ENCODE data around the genes ZNF329 and ZNF274.

- RRBS = no CpG with 5 or more reads among the region's 5 CpGs
Observed at GRCh38 chr19:57870919-57871645, 17.8 kb downstream of the ZNF814 start.

DNA sequence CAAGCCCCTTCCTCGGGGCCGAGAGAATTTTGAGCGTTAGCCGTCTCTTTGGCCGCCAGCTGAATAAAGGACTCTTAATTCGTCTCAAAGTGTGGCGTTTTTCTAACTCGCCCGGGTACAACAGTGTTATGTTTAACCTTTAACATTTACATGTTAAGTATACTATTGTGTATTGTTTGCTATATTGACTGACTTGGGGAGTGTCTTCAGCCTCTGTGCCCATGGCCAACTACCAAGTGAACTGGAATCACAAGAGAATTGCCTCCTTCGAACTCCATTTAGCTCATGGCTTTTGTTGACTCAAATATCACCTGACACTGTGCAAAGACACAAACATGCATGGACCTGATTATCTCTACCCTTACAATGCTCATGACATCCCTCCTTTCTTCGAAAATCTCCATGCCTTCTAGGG, 800 bp downstream of the ZNF814 start:
- RRBS = no CpG with 5 or more reads among the region's 11 CpGs

- RRBS = no CpG with 5 or more reads among the region's 13 CpGs
Observed at GRCh38 chr19:58060452-58060862, 1.4 kb downstream of the ZNF135 start.

DNA sequence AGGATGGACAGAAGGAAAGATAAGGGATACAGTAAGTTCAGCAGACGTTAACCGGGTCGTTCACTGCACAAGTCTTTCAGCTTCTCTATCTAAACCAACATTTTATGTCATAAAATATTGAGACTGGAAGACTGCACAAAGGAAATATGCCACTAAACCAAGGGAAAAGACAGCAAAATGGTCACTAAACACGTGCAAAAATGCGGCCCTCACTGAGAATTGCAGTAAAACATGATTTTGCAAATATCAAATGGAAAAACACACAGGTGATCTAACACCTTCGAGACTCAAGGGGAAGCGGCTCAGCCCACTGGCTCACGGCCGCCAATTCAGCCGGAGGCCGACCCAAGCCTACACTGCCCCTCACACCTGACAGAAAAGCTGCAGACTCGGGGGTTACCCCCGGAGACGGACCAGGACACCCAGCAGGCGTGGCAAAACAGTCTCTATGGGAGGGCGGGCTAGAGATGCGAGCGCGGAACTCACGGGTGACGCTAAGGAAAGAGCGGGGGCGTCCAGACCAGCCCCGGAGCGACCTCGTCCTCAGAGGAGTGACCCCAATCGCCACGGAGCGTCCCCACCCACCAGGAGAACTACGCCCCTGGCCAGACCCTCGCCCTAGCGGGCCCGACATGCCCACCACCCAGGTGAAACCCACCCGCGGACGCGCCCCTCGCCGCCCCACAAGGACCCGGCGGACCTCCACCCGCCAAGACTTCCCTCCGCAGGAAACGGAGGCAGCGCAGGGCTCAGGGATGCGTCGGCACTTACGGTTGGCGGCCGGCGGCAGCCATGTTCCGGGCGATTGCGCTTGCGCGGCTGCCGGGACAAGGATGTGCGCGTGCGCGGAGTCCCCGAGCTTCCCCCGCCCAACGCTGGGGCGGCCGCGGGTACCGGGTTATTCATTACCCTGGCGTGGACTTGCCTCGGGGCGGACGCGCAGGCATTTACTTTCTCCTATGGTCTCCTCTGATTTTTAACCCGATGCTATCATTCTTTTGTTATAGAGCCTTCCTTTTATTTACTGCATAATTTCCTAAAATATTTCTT, at the start of gene ZNF329:
TSS of gene ZNF329 (minus strand) at position 809 of the 1,050 bp plus-strand sequence.
- RRBS = 2% methylated on average over 25 of the region's 74 CpGs

GRCh38 chr19:58181959-58182373, 895 bp upstream of the ZNF274 start:
- RRBS = no CpG with 5 or more reads among the region's 3 CpGs

- RRBS = 0% methylated on average over 1 of the region's 77 CpGs
Observed at GRCh38 chr19:58182505-58183549, at the start of gene ZNF274. Gene ZNF274, plus strand, starts transcription at chr19:58183061.

GRCh38 chr19:58186352-58186844, 3.5 kb downstream of the ZNF274 start:
- RRBS = no CpG with 5 or more reads among the region's 3 CpGs

DNA sequence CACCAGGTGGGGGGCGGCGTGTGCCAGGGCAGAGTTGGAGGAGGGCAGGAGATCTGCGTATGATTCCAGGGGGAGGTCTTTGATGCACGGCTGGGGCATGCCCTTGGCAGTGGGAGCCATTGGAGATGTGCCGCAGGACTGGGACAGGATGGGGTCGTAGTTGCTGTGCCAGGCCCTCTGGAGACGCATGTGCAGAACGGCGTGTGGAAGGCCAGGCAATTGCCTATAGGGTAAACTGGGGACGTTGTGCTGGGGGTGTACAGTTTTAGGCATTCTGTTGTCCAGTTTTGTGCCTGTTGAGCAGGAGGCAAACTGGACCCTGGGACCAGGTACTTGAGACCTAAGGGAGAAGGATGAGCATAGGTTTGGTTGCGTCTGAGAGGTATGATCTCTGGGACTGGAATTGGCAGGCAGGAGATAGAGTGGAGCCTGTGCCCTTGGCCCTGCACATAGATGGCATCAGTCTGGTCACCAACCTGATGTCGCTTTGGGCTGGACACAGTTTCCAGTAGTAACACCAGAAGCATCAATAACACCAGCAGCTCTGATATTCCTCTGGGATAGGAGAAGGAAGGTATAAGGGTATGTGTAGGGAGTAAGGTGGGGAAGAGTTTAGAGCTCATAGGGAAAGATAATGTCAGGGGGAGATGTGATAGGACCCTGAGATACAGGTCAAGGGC, 892 bp downstream of the ZNF584 start:
- RRBS = no CpG with 5 or more reads among the region's 12 CpGs

GRCh38 chr19:58497640-58498206, 14.1 kb downstream of the SLC27A5 start:
- RRBS = no CpG with 5 or more reads among the region's 9 CpGs

DNA sequence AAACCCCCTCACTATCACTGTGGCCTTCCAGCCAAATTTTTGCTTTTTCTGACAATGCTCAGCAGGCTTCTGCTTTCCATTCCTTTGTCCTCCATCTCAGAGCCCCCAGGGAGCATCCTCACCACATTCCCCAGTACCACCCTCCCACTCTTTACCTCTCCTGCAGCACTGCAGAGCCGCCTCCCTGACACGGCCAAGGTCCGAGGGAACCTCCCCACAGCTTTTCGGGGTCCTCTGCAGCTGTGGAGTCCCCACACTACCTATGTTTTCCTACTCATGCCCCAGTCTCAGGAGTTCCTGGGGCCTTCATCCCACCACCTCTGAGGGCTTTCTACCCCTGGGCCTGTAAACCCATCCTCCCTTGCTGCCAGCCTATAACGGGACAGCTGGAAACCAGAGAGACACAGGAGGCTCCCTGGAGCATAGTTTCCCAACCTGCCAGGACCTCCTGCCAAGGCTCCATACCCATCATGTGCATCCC, 3.9 kb upstream of the SLC27A5 start:
- RRBS = no CpG with 5 or more reads among the region's 5 CpGs

- RRBS = no CpG with 5 or more reads among the region's 22 CpGs
Observed at GRCh38 chr19:58549925-58550975, 4.7 kb downstream of the CHMP2A start.

- RRBS = no CpG with 5 or more reads among the region's 1 CpG
Observed at GRCh38 chr19:58550976-58551469, 3.9 kb downstream of the CHMP2A start.

DNA sequence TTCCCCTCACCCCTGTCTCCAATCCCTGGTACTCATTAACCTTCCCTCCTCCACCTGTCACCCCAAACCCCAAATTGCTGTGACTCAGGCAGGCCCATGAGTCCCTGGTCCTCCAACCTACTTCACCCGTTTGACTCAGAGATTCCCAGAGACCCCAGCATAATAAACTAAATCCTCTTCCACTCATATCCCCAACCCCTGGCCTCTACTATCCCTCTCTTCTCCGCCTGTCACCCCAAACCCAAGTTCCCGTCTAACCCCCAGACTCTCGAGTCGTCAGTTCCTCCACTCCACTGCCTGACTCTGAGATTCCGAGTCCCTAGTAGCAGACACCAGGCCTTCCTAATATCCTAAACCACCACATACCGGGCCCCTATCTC, 711 bp downstream of the UBE2M start:
- RRBS = no CpG with 5 or more reads among the region's 7 CpGs

DNA sequence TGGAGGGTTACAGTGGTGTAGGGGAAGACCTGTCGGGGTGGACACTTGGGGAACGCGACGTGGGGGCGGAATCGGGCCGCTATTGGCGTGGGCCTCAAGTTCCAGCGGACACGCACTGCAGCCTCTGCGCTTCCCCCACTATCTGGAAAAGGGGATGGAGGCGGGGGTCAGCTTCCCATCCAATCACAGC, 939 bp upstream of the UBE2M start:
- RRBS = no CpG with 5 or more reads among the region's 12 CpGs